HL-60 (cell line): ENCODE measurements around the genes SMAD6 and SKOR1.

DNA sequence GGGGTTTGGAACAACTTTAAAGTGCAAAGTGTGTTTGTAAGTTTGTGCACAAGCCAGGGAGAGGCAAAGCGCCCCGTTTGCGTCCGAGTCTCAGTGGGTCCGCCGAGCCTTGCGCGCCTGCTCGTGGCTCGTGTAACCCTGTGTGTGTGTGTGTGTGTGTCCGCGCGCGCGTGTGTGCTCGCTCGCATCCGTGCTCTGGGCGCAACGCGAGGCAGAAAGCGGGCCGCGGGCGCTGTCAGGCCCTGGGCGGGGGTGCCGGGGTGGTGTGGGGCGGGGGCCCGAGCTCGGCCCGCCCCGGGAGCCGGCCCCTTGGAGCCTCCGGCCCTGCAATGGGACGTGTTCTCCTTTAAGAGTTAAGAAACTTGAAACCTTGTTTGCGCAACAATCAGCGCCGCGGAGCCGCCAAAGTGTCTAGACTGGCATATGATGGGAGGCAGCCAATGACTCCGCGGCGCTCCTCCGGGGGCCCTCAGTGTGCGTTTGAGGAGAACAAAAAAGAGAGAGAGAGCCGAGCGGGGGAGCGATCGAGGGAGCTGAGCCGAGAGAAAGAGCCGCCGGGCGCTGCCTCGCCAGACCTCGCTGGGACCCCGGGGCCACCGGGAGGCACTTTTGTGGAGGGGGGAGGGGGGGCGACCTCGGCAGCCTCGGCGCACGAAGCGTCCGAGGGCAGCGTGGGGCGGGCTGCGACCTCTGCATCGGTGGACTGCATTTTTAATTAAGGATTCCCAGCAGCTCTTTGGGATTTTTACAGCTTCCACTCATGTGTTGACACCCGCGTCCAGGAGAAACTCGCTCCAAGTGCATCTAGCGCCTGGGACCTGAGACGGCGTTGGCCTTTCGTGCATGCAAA lies at the start of gene SMAD6:
Gene SMAD6, plus strand, starts transcription at position 422 of the 850 bp plus-strand sequence.
- RRBS, result 3% methylated on average over 13 of the region's 75 CpGs

DNA sequence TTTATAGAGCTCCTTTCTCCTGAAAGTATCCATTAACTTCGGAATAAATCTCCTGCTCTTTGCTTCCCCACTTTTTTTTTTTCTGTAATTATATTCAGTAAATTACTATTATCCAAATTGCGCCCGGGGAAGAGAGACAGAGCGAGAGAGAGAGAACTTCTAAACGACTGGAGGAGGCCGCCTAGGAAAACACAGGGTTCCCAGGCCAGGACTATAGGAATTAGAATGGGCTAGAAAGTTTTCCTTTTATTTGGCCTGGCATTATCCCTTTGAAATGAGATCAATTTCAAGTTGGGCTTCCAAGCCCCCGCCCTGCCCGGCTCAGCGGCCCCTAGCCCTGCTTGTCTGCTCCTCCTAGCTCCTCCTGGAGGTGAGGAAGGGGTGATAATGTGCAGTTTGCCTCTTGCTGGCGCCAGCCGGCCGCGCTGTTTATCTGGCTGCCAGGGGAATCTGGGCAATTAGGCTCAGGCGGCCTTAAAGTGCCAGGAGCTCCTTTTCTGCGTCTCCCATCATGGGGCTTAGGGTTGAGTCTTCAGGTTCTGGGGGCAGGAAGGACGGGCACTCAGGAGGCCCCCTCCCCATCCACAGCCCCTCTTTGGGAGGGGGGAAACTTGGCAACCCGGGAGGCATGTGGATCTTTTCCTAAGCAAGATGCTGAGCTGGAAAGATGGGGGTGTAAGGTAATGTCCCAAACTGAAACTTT lies 5.3 kb downstream of the SMAD6 start:
- RRBS, result 67% methylated on average over 2 of the region's 17 CpGs

DNA sequence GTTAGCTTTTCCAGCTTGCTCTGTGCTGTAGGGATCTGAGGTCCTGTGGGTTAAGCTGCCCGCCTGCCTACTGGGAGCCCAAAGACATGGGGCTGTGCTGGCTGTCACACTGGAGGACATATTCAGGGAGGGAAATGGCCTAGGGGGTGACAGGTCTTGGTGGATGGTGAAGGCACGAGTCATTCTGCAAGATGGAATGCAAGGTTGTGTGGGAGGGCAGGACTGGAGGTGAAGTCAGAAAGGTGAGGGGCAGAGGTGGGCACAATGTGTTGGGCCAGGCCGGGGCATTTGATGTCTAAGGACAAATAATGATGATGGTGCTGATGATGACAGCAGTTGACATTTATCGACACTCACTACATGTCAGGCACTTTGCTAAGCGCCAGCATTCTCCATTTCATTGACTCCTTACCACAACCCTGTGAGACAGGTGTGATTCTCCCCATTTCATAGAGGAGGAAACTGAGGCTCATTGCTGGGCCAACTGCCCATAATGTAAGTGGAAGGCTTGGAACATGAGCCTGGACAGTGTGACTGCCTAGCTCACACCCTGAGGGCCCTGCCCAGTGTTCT lies 16.7 kb downstream of the SMAD6 start:
- RRBS, result no CpG with 5 or more reads among the region's 5 CpGs

DNA sequence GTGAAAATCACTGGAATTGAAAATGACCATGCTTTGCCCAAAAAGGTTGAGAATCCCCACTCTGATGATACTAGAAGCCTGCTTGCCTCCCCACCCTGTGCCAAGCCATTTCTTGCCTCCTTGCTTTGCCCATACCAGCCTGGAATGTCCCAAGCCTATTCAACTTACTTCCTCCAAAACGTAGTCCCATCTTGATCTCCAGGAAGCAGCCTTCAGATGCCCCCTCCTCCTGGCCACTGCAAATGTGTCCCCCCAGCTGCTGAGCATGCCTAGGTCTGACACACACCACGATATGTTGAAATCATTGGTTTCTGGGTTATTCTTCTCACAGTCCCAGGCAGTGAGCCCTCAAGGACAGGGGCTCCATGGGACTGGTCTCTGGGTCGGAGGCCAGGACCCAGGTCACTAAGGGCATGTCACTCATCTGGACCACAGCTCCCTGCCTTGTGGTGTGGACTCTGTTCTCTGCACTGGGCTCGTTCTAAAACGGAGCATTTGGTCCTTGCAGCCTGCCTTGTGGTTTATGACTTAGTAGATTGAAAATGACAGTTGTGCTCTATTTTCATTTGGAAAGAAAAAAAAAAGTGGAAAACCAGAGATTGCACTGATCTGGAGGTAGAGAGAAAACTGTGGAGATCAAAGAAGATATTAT lies 43.0 kb downstream of the SMAD3 start:
- RRBS, result no CpG with 5 or more reads among the region's 5 CpGs

DNA sequence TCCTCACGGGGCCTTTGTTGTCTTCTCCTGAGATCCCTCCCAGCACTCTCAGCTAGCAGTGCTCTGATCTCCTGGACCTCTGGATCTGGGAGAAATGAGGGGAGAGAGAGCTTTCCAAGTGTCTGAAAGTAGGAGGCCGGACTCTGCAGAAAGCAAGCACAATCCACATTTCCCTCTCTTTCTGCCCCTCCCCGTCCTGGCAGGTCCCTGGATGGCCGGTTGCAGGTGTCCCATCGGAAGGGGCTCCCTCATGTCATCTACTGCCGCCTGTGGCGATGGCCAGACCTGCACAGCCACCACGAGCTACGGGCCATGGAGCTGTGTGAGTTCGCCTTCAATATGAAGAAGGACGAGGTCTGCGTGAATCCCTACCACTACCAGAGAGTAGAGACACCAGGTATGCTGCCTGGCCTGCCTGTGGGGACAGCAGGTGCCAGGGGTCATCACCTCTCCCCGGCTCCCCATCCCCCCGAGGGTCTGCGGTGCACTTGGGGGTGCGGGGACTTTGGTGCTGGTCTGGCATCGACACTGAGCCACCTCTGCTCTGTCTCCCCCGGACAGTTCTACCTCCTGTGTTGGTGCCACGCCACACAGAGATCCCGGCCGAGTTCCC lies 89.7 kb downstream of the AAGAB start:
- RRBS, result over 99% methylated on average over 8 of the region's 21 CpGs

DNA sequence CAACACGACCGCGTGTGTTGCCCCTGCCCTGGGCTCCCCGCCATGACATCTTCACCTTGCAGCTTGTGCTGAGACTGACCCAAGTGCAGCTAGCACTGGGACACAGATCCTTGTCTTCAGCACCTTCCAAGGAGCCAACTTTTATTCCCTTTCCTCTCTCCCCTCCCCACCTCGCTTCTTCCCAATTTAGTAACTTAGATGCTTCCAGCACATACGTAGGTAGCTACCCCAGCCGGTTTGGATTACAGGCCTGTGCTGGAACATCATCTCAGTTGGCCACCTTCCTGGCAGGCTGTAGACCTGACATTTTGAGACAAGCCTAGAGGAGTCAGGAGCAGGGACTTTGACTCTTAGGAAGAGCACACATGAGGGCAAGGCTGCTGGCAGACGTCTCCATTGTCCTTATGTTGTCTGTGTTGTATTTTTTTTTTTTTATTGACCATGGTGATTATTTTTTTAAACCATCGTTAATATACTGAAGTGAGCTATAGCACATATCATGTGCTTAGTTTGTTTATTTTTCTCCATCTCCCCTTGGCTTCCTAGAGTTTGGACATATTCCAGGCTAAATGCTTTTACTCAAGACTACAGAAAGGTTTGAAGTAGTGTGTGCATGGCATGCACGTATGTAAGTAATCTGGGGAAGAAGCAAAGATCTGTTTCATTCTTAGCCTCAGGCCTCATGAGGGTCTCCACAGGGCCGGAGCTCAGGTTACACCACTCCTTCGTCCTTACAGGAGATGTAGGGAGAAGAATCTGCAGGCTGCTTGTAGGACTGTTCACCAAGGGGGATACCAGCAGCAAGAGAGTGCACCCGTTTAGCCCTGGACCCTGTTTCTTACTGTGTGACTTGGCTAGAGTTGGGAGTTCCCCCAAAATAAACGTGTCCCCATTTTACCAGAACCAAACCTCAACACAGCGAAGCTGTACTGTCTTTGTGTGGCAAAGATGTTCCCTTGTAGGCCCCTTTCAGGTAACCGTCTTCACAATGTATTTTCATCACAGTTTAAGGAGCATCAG lies 60.9 kb downstream of the AAGAB start:
- RRBS, result no CpG with 5 or more reads among the region's 16 CpGs

DNA sequence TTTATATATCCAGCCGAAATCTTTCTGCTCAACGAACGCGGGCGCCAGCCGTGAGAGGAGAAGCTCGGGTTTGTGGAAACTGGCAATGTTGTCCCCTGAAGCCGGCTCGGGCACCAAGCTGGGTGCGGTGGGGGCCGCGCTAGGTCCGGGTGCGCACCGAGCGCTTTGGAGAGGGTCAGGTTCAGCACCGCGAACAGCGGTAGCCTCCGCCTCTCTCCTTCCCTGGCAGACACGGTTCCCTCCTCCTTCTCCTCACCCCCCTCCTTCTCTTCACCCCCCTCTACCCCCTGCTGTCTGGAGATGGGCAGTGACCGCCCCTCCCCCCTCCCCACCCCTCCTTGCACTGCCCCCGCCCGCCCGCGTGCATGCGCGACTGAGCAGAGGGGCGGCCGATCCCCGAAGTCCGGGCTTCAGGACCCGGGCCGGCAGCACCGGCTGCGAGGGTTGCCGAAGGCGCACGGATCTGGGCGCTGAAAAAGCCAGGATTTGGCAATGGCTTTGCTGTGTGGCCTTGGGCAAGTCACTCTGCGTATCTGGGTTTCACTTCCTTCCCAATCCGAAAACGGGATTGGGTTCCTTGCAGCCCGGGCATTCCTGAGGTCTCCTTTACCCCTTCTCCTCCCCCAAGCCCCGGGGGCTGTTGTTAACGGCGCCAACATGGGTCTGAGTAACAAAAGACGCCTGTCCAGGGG lies at the start of gene SKOR1:
Gene SKOR1, plus strand, starts transcription at position 399 of the 692 bp plus-strand sequence.
- RRBS, result 5% methylated on average over 6 of the region's 48 CpGs

- RRBS, result no CpG with 5 or more reads among the region's 38 CpGs
Observed at GRCh38 chr15:67833812-67834512, 8.7 kb downstream of the SKOR1 start.

DNA sequence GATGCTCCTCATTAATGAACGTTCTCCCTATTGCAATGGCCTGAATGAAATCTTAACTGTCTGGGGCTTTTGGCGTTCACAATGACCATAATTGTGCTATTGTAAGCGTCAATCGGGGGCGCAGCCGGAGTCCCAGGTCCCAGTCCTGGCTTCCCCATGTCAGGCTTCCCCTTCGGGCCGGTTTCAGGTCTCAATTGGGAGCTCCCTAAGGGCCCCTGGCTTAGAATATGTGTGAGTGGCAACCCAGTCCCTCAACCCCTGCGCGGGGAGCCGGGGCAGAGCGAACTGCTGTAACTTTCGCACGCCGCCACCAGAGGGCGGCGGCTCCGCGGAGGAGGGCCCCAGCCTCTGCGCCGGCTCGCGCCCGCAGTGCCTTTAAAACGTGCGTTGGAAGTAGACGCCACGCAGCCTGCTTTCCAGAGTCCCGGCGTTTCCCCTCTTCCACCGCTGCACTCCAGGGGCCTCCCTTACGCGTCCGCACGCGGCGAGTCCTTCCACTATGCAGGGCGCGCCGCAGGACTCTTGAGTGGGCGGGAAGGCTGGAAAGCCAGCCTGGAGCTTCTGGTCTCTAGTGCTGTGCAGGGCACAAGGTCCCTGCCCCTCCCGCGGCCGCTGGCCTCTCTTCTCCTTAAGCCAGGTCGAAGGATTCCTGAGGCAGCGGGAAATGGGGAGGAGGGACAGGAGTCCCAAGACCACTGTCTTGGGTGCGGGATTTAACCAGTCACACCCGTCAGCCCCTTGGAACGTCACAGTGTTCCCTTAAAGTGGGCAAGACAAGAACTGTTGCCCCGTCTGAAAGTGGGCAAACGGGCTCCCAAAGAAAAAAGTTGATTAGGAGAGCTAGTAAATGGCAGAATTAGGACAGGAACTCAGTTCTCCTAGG lies 38.2 kb downstream of the SKOR1 start:
- RRBS, result 4% methylated on average over 23 of the region's 51 CpGs

- RRBS, result no CpG with 5 or more reads among the region's 10 CpGs
Observed at GRCh38 chr15:67927631-67928216, 102.4 kb downstream of the SKOR1 start.

DNA sequence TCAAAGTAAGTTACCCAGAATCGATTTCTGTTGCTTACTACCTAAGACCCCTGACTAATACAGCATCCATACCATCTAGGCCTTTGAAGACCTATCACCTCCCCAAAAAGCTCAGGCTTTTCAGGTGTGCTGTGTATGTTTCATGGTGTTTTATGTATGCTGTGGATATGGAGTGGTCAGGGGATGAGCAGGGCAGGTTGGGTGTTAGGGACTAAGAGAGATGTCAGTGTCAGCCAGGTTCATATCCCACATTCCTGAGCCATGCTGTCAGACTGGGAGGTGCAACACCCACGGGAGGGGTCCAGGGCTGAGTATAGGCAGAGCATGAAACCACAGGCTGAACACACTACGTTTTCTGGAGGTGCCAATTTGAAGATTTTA lies 112.5 kb upstream of the PIAS1 start:
- RRBS, result no CpG with 5 or more reads among the region's 3 CpGs

GRCh38 chr15:68197479-68198081 lies 7.6 kb downstream of the CALML4 start:
- RRBS, result no CpG with 5 or more reads among the region's 13 CpGs

DNA sequence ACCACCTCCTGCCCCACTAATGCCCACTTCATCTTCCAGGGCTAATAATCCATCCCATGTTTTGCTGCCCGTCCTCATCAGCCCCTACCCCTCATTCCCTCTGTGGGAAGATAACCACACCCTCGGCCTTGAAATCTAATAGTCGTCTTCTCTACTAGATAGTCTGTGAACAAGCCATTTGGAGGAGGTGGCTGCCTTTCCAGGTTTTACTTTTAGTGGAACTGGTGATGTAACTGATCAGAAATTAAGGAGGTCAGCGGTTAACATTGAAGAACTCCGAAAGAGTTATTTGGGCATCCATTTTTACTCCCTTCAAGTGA lies 1.2 kb downstream of the FEM1B start:
- RRBS, result no CpG with 5 or more reads among the region's 5 CpGs

- RRBS, result no CpG with 5 or more reads among the region's 5 CpGs
Observed at GRCh38 chr15:68293651-68294743, 16.5 kb downstream of the FEM1B start.

- RRBS, result no CpG with 5 or more reads among the region's 12 CpGs
Observed at GRCh38 chr15:68306377-68306956, 28.9 kb downstream of the FEM1B start.

GRCh38 chr15:68421880-68422131 lies 10.2 kb downstream of the ITGA11 start:
- RRBS, result no CpG with 5 or more reads among the region's 4 CpGs

- RRBS, result 20% methylated on average over 25 of the region's 60 CpGs
Observed at GRCh38 chr15:68430787-68431502, 1.0 kb downstream of the ITGA11 start.

GRCh38 chr15:68484796-68485536 lies 53.0 kb upstream of the ITGA11 start:
- RRBS, result 61% methylated on average over 5 of the region's 14 CpGs

- RRBS, result no CpG with 5 or more reads among the region's 5 CpGs
Observed at GRCh38 chr15:68599619-68600170, 20.9 kb downstream of the CORO2B start.

DNA sequence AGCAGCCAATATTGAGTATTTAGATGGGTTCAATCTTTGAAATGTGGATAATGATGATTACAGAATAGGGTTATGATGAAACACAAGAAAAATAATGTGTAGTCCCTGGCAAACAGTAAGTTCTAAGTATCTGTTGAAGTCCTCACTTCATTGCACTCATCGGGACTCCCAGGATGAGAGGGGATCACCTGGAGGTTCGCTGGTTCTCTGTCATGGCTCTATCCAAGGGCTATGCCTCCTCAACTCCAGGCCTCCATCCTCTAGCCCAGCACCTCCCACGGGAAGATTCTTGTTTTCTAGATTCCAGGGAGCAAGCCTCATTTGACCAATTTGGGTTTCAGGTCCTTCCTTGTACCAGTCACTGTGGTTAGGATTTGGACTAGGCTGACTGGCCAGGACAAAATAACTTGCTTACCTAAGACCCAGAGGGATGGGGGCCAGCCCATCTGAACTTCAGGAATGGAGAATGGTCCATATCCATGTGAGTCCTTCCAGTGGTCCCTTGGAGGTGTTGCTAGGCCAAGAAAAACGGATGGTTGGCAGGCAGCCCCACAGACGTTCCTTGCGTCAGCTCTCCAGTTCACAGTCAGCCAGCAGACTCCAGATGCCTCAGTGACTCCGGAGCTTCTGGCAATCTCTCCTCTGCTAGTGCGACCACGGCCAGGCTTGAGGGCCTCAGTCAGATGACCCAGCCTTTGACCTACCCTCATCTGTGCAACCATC lies 45.3 kb downstream of the ANP32A start:
- RRBS, result no CpG with 5 or more reads among the region's 9 CpGs